Vagina (tissue), 1 donor: ENCODE measurements around a stretch of chr12.

GRCh38 chr12:124467053-124467378 is 100.4 kb downstream of the NCOR2 start:
- PRO-cap: no peak
- RAMPAGE, long total RNA: start-site peak on the minus strand at chr12:124467075-124467310, 13 reads

DNA sequence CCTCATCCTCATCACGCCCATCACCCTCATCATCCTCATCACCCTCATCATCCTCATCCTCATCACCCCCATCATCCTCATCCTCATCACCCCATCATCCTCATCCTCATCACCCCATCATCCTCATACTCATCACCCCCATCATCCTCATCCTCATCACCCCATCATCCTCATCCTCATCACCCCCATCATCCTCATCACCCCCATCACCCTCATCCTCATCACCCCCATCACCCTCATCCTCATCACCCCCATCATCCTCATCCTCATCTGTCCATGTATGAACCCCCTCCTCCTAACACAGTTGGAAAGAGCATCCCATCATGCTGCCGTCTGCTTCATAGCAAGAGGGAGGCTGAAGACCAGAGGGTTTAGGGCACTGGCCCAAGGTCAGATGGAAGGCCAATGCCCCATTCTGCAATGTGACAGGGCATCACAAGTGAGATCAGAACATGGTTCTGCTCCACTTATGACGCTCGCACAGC is 98.6 kb downstream of the NCOR2 start:
- PRO-cap: no peak
- RAMPAGE, long total RNA: start-site peak on the minus strand centred at position 248 of the sequence, 524 bp wide, 13 reads

DNA sequence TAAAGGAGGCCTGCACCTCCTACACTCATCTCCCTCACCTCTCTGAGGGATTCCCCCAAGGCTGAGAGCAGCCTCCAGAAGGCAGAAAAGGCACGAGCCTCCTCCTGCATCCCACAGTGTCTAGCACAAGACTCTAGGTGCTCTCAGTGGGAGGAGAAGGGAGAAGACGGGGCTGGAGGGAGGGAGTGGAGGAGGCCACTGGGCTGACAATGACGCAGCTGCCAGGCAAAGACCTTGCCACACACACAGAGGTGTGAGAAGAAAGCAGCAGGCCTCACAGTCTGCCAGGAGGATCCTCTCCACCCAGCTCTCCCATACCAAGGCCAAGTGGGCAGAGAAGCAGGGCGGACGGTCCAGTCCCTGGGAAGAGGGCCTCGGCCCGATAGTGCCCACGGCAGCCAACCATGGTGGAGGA is 79.0 kb downstream of the NCOR2 start:
- PRO-cap: no peak
- RAMPAGE, long total RNA: no peak

DNA sequence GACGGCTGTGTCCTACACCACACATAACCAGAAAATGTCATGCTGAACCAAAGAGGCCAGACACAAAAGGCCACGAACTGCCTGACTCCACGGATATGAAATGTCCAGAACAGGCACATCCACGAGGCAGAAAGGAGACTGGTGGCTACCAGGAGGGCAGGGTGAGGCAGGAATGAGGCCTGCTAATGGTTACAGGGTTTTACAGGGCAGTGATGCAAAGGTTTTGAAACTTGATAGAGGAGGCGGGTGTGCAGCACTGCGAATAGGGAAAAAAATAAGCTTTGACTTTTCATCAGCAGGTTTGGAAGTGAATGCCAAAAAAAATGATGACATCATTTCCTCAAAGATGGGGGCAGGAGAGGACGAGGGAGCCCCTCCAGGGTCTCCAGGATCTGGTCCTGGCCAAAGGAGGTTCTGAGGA is 68.6 kb downstream of the NCOR2 start:
- PRO-cap: bidirectional peak, plus-strand start at position 336 of the sequence, minus-strand start at position 174 of the sequence
- RAMPAGE, long total RNA: no peak

DNA sequence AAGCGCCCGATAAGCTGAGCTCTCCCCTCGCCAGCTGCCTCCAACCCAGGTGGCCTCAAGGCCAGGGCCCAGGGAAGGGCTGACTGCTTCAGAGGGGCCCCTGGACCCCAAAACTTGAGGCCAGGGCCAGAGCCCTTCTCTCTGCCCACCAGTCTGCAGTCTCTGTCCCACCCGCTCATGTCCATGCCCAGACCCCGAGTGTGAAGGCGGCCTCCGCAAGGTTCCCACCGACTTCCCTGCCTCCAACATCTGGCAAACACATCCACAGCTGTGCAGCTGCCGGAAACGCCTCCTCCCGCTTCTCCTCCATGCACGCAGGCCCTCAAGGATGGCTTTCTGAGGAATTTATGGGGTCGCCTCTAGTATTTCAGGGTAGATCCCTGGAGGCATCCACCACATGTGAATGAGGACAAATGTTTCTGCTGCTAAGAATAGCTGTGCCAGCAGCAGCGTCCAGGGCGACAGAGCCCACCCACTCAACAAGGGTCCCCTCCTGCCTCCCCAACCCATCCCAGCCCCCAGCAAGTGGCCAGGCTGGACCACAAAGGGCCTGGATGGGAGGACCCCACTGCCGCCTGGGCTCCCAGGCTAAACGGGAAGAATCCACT is 59.7 kb downstream of the NCOR2 start:
- PRO-cap: no peak
- RAMPAGE, long total RNA: no peak

GRCh38 chr12:124512742-124513419 is 54.5 kb downstream of the NCOR2 start:
- PRO-cap: no peak
- RAMPAGE, long total RNA: no peak

DNA sequence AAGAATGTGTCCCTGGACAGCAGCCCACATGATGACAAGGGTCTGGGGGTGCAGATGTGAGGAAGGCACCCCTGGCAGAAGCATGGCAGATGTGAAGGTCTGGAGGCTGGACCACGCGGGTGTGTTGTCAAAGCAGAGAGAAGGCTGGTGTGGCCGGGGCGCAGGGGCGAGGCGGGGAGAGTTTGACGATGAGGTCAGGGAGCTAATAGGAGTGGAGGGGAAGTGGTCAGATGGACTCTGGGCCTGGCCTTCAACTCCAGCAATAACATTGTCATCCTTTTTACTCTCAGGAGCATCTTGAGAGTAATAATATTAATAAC is 48.1 kb downstream of the NCOR2 start:
- PRO-cap: no peak
- RAMPAGE, long total RNA: no peak

- PRO-cap: no peak
- RAMPAGE, long total RNA: start-site peak on the minus strand at chr12:124548728-124549051, 8 reads
Observed at GRCh38 chr12:124548632-124549499, 18.5 kb downstream of the NCOR2 start.

- PRO-cap: no peak
- RAMPAGE, long total RNA: no peak
Observed at GRCh38 chr12:124582132-124582544, 14.7 kb upstream of the NCOR2 start.

DNA sequence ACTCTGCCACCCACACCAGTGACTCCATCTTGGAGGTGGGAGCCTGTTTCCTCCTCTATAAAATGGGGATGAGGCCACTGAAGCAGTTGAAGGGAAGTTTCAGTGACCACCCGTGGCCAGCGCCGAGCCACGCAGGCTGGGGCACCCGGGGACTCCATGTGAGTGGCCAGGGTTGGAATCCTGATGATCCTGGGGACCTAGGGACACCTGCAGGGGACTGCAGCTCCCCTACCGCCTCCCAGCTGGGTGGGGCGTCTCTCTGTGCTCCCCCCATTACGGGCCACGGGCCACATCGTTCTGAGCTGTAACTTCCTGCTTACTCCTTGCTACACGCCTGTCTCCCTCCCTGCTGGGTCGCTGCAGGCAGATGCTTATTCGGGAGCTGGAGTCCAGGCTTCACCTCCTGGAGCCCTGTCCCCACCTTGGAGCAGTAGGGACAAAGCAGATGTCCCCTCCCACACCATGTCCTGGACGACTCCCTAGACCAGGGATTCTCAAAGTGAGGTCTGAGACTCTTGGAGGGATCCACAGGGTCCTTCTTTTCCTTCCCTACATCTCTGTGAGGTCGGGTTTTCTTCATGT is 85.8 kb upstream of the NCOR2 start:
- PRO-cap: no peak
- RAMPAGE, long total RNA: no peak

DNA sequence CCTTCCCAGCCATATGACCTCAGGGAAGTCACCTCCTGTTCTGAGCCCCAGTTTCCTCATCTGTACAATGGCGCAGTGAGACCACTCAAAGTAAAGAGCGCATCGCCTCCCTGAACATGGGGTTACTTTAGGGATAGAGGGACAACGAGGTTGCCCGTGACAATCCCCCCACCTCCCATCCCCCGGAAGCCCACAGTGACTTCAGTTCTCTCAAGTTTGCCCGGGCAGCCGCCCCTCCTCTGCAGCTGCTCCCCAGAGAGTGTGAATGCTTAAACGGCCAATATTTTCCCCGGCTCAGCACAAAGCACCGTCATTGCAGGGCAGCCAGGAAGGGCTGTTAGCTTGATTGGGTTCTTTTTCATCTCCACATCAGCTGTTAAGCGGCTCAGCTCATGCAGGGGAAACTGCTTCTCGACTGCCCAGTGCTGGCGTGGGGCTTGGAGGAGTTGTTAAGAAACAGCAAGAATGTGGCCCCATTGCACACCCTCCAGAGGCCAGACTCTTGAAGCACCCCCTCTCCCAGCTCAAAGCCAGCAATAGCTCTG is 120.5 kb upstream of the NCOR2 start:
- PRO-cap: no peak
- RAMPAGE, long total RNA: no peak

- PRO-cap: no peak
- RAMPAGE, long total RNA: no peak
Observed at GRCh38 chr12:124716791-124717440, 146.7 kb downstream of the SCARB1 start.

GRCh38 chr12:124719802-124720188 is 143.9 kb downstream of the SCARB1 start:
- PRO-cap: no peak
- RAMPAGE, long total RNA: no peak

DNA sequence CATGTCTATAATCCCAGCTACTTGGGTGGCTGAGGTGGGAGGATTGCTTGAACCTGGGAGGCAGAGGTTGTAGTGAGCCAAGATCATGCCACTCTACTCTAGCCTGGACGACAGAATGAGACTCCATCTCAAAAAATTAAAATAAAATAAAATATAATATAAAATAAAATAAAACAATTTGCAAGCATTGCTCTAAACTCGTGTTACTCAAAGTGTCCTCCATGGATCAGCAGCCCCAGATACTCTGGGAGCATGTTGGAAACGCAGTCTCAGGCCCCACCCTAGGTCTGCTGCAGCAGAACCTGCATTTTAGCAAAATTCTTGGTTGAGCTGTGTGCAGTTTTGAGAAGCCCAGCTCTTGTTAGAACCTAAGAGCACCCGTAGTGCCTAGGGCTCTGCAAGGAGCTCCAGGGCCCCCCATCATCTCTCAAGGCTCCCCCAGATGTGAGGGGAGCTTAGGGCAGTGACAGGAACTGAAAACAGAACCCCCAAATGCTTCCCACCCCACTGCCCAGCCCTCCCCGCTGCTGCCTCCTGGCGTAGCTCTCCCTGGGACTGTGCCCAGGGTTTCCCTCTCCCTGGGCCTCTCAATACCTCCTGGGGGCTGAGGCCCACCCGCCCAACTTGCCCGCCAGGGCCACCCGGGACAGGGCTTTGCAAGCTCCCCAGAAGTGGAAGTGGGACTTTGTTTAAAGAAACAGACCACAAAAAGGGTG is 127.9 kb downstream of the SCARB1 start:
- PRO-cap: no peak
- RAMPAGE, long total RNA: no peak

- PRO-cap: no peak
- RAMPAGE, long total RNA: no peak
Observed at GRCh38 chr12:124774653-124775146, 89.0 kb downstream of the SCARB1 start.

- PRO-cap: no peak
- RAMPAGE, long total RNA: no peak
Observed at GRCh38 chr12:124807524-124808128, 56.0 kb downstream of the SCARB1 start.

GRCh38 chr12:124917120-124918222 is 3.0 kb upstream of the UBC start:
- PRO-cap: bidirectional peak, plus-strand start at chr12:124917510, minus-strand start at chr12:124917168; bidirectional peak, plus-strand start at chr12:124917775, minus-strand start at chr12:124917643
- RAMPAGE, long total RNA: start-site peak on the plus strand at chr12:124917763-124917812, 12 reads

DNA sequence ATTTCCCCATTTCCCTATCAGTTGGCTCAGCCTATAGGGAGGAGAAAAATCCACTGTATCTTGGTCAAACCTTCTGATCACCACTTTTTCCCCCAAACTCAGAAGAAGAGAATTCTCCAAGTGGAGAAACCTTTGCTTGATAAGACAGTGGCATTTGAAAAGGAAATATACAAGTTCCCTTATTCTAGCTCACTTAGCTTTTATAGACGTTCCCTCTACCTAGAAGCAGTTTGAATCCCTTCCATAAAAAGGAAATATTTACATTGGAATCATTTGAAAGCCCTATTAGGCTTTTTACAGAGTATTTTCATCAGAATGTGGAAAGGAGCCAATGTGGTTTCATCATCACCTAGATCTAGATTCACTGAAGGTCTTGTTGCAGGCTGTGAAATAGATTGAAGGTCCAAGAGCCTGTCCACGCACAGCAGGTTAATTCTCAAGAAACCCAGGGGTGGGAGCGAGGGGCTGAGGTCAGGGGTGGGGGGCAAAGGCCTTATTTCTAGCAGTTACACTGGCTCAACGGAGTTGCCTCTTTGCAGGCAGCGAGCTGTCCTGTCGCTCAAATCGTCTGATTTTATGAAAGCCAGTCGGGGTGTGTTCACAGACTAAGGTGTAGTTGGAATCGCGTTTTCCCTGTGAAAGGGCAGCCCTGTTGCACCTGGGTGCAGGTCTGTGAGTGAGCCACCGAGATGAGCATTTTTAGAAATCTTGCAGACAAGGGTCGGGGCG is 45.5 kb downstream of the AACS start:
- PRO-cap: no peak
- RAMPAGE, long total RNA: no peak

DNA sequence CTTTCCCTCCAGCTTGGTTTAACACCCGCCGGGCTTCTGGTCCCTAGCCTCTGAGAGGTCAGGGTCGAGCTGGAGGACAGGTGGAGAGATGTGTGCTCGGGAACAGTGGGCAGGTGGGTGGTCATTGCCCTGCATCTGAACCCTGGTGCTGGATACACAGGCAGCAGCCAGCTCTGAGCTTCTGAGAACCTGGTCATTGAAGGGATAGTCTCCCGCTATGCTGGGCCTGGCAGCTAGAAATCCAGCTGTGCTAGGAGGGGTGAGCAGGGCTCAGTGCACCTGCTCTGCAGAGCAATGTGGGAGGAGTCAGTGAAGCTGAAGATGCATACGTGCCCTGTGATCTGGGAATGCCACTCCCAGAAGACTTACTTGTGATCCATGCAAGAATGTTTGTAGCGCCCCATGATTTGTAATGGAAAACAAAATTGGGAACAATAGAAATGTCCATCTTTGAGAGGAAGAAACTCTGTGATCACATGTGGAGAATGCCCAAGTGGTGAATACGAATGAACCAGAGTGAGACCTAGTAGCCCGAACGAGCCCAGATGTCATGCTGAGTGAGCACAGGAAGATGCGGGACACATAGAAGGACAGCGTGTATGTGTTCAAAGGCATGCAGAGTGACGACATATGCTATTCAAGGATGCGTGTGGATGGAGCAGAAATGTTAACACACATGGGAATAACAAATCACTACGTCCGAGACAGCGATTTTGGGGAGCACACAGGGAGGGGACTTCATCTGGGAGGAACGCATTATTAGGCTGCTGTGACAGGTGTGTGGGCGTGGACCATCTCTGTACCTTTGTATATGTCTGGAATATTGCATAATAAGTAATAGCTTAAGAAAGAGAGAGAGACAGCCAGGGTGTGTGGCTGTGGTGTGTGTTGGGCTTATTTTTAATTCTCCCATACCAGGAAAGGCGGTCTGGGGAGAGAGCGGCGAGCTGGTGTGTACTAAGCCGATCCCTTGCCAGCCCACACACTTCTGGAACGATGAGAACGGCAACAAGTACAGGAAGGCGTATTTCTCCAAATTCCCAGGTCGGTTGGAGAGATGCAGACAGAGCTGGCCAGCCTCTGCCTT is 57.4 kb upstream of the TMEM132B start:
- PRO-cap: no peak
- RAMPAGE, long total RNA: start-site peak on the plus strand centred at position 84 of the sequence, 59 bp wide, 12 reads; start-site peak on the plus strand centred at position 843 of the sequence, 73 bp wide, 9 reads

GRCh38 chr12:125280519-125280855 is 94.3 kb downstream of the TMEM132B start:
- PRO-cap: no peak
- RAMPAGE, long total RNA: no peak